Measurements from ENCODE around the gene RNASEH2B.

DNA sequence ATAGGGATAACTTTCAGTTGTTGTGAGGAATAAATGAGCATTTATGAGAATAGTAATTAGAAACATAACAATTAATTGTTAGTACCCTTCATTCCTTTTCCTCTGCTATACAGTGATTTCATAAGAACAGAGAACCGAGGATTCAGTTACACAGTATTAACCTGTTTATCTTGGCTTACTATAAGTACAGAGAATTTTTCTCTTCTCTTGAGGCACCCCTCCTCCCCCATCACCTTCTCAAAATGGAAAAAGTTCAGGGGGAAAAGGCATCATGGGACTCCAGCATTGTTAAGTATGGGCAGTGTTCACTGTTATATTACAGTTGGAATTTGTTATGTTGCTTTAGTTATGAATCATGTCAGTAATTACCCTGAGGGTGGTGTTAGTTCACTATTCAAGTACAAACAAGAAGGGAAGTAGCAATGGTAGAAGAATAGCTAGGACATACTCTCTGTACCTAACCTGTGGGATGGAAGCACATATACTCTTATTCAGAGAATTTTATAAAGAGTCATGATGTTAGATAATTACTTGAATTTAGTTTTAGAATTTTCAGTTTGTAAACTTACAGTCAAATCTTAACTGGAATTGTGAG lies 12.1 kb downstream of the LPAR6 start:
- PRO-cap: no peak

GRCh38 chr13:48403972-48404422 lies 8.9 kb downstream of the LPAR6 start:
- PRO-cap: no peak

DNA sequence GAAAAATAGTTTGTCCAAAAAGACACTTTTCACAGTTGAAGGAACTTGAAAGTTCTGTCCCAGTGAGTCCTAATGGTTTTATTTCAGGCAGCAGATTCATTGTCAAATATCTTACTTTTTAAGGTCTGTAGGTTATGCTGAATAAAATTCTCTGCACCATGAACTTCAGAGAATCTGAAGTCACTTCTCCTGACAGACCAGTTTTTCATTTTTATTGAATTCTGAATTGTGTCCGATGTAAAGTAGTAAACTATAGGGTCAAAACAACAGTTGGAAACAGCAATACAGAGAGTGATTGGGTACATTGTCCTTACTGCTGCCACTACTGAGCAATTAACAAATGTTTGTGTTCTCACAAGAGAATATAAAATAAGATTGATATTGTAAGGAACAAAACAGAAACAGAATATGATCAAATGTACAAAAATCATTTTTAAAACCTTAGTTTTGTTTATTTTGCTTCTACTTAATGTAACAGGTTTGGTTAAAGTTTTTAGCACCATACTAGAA lies 1.6 kb downstream of the LPAR6 start:
- PRO-cap: no peak

GRCh38 chr13:48547759-48548138 lies 14.9 kb upstream of the RCBTB2 start:
- PRO-cap: no peak

DNA sequence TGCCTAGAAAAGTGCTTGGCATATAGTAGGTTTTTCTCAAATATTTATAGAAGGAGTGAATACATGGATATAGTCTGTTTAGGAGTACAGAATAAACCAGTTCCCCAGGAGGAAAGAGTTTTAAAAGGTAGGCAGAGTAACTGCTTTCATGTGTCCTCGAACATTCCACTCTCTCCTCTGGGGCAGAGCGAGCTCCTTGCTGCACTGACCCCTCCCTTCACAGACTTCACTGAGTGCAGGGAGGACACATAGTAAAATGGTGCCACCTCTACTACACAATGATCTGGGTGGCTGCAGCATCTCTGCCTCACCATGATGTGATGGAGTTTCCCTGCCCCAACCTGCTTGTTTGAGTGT lies 44.1 kb upstream of the RCBTB2 start:
- PRO-cap: unidirectional peak, minus-strand start at position 300 of the sequence

GRCh38 chr13:49107340-49108110 lies 112.6 kb upstream of the MLNR start:
- PRO-cap: no peak

GRCh38 chr13:49190837-49191504 lies 29.2 kb upstream of the MLNR start:
- PRO-cap: no peak

DNA sequence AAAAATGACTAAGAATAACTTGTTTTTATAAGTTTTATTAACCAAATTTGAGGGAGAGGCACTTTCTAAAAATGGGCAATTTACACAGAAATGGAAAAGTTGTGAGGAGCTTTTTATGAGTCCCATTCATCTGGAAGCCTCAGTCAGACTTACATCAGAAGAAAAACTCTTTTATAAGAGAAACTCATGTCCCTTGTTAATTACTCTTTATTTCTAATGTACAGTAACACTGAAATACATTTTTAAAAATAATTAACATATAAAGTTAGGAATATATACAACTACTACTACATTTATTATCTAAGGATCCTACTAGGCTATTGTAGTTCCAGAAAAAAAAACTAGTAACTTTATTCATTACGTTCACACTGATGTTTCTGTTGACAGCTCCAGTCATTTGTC lies 46.6 kb downstream of the CAB39L start:
- PRO-cap: no peak

DNA sequence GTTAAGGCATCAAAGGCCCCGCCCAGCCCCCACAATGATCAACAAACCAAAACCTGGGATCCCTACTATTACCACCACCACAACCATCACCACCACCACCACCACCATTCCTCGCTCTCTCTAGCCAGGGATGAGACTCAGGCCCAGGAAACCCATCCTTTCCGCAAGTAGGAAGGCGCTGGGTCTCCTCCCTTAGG lies 296 bp downstream of the CAB39L start:
- PRO-cap: no peak

GRCh38 chr13:50082436-50083243 lies 67.4 kb downstream of the KCNRG start:
- PRO-cap: bidirectional peak, plus-strand start at chr13:50082794, minus-strand start at chr13:50082724

DNA sequence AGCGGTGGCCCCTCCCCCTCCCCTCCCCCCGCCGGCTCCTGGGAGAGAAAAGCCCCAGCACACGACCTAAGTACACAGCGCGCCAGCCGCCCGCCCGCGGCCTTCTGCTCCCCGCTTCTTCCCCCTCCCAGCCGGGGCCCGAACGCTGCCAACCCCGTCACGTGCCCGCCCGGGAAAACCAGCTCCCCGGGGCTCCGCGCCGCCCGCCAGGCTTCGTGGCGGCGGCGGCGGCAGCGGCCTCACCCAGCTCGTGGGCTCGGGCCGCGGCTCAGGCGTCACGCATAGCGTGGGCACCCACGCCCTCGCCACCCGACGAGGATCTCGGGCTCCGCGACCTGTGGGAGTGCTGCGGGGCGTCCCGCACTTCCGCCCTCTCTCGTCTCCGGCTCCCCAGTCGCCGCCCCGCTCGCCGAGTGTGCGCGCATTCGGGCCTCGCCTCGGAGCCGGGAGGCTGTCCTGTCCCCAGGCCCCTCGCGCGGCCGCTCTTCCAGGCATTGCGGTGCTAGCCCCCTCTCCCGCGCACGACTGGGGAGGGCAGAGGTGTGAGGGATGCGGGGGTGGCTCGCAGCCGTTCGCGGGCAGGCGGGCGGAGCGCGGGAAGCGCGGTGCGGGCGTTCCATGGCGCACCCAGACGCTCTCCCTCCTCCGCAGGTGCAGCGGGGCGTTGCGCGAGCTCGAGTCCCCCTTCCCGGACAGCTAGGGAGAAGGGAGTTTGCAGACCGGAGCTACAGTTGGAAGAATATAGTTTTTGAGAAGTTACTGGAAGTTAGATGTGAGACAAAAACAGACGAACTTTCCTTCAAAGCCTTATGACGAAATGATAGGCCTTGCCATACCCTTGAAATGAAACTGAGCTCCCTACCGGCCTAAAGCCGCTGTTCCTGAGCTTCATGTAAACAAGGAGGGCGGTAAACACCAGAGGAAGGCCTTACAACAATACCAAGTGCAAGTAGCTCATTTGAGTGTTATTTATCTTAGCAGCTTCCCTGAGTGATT lies 110.7 kb downstream of the KCNRG start:
- PRO-cap: bidirectional peak, plus-strand start at position 209 of the sequence, minus-strand start outside the sequence; bidirectional peak, plus-strand start at position 634 of the sequence, minus-strand start at position 639 of the sequence; bidirectional peak, plus-strand start outside the sequence, minus-strand start at position 840 of the sequence

GRCh38 chr13:50693845-50694301 lies 149.6 kb downstream of the DLEU7 start:
- PRO-cap: no peak

DNA sequence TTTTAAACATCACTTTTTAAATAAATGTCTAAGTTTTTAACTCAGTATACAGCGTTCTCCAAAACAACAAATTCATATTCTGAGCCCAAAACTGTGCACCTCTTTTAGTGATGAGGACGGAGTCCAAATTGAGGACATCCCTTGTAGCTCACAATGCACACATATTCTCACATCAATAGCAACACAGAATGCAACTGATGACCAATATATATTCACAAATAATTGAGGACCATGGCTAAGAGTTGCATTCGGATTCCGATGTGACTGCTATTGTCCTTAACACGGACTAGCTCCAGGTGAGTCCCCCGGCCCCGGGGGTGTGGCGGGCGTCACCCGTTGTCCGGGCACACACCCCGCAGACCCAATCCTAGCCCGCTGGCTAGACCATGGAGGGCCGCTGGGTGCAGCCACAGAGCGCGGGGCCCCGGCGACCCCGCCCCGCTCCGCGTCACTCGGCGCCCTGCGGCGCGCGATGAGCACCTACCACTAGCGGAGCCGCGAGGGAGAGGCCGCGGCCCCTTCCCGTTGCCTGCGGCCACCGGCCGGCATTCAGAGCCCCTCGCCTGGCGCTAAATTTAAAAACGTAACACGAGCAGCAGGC lies at the start of gene RNASEH2B:
Gene RNASEH2B (plus strand): TSS at position 486 of the 601 bp plus-strand sequence.
- PRO-cap: bidirectional peak, plus-strand start at position 489 of the sequence, minus-strand start at position 388 of the sequence

- PRO-cap: unidirectional peak, minus-strand start at chr13:50912049
These were observed 2.4 kb downstream of the RNASEH2B start for GRCh38 chr13:50911830-50912590.

GRCh38 chr13:50940425-50940684 lies 30.8 kb downstream of the RNASEH2B start:
- PRO-cap: no peak

DNA sequence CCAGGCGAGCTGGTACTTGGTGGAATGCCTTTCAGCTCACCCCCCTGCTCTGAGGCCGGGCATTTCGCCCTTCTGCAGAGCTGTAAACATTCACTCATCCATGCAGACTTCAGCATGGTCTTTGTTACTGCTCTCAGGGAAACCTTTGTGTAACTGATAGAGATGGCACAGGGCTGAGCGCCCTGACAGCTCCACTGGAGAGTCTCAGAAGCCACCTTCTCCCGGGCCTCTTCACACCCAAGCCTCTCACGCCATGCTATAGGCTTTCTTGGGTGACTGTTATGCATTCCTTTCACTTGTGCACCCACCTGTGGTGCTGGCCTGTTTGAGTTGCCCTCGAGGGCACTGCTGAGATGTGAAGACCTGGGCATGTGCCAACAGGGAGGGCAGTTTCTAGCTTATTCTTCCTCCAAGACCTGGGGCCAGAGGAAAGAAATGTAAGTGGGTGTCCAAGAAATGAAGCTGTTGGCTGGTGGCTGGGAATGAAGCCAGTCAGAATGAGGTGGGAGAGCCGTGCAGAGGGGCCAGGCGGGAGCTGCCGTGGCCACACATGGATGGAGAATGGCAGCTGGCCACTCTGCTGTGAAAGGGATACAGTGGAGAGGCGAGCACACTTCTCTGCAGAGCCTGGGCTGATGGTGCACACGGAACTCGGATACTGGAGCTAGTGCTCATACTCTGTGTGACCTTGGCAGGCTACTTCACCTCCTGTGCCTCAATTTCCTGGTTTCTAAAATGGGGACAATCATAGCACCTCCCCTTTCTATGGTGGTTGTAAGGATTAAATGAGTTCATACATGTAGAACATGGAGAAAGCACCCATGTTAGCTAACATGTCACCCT lies 24.7 kb downstream of the FAM124A start:
- PRO-cap: no peak

GRCh38 chr13:51374046-51374918 lies 34.8 kb downstream of the SERPINE3 start:
- PRO-cap: no peak

GRCh38 chr13:51444683-51445376 lies 8.0 kb downstream of the INTS6 start:
- PRO-cap: no peak

- PRO-cap: no peak
These were observed 44.4 kb upstream of the WDFY2 start for GRCh38 chr13:51539804-51540240.

DNA sequence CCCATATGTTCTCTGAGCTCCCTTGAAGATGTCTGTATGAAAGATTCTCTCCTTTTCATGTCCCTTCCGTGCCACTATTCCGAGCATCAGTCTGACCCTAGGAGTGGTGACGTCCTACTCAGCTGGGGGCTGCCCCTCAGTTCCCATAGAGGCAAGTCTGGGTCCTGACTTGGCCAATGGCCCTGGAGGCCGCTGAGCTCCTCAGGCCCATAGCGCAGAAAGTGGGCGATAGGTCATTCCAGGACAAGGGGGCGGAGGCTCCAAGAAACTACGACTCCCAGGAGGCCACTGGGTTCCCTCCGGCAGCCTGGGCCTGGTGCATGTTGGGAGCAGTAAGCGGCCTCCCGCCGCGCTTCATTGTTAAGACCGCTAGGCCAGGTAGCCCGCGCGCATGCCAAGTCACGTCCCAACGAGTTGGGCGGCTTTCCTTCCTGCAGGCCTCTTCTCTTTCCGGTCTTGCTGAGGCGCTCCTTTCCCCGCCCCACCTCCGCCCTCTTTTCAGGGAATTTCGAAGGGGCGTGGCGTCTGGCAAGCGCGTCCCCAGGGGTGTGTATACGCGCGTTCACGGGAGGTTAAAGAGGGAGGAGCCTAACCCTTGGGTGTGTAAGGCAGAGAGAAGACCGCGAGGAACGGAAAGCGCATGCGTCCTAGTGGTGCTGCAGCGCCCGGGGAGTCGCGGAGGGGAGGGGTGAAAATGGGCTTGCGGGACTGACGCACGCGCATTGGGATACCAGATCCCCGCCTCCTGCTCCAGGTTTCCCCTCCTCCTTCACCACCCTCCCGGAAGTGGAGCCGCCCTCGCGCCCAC lies 474 bp upstream of the WDFY2 start:
- PRO-cap: unidirectional peak, plus-strand start at position 363 of the sequence; bidirectional peak, plus-strand start at position 602 of the sequence, minus-strand start at position 445 of the sequence; bidirectional peak, plus-strand start outside the sequence, minus-strand start at position 675 of the sequence

Data from colonic mucosa (tissue), 1 donor.